Hair follicular keratinocyte (primary cell): ENCODE measurements around a stretch of chr13.

DNA sequence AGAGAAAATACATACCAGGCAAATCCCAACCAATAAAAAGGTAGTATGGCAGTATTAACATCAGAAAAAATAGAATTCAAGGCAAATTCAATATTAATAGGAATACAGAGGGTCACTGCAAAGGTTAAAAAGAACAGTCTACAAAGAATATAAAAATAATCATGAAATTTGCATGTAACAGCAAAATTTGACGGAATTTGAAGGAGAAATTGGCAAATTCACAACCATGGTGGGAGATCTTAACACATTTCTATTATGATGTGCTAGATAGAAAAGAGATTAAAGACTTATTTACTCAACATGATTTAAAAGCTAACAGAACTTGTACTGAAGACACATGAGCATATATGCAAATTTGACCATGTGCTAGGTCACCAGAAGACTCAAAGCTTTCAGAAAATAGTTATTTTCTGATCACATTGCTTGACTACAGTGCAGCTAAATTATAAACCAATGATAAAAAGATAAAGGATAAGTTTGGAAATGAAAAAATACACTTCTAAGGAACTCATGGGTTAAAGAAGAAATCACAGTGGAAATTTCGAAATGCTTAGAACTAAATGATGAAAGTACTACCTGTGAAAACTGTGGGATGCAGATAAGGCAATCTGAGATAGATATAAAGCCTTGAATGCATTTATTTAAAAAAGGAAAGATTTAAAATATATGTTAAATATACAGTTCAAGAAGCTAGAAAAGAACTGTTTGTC, 9.2 kb downstream of the GPR183 start:
- RAMPAGE, long total RNA = no peak

GRCh38 chr13:99314415-99315370, 7.5 kb upstream of the GPR183 start:
- RAMPAGE, long total RNA = no peak

- RAMPAGE, long total RNA = no peak
Observed at GRCh38 chr13:99354273-99354987, 47.2 kb upstream of the GPR183 start.

- RAMPAGE, long total RNA = no peak
Observed at GRCh38 chr13:99356787-99357748, 49.9 kb upstream of the GPR183 start.

DNA sequence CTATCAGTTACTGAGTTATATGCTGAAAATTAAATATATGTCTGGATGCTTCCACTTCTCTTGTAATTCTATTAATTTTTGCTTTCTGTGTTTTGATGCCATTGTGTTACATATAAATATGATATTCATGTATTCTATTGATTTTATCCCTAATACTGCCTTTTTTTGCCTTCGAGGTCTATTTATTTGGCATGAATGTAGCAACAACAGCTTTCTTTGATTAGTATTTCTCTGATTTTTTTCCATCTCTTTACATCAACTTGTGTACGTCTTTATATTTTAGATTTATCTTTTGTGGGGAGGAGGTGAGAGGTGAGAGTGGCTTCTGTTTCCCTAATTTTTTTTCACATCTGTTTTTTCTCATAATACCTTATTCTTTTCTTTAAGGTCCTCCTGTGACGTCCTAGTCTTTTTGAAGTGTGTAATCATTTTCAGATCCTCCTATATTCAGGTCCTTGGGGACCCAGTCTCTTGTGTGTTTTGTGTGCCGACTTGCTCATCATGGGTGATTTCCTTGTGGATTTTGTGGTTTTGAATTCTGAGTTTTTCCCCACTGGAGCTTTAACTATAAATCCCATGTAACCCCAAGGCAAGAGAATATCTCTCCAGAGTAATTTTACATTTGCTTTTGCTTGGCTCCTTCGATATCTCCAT, 58.7 kb upstream of the GPR183 start:
- RAMPAGE, long total RNA = no peak

GRCh38 chr13:99374408-99375023, 67.3 kb upstream of the GPR183 start:
- RAMPAGE, long total RNA = no peak

- RAMPAGE, long total RNA = no peak
Observed at GRCh38 chr13:99403740-99404100, 96.5 kb upstream of the GPR183 start.

- RAMPAGE, long total RNA = no peak
Observed at GRCh38 chr13:99406501-99407325, 94.6 kb upstream of the TM9SF2 start.

GRCh38 chr13:99420137-99420822, 81.0 kb upstream of the TM9SF2 start:
- RAMPAGE, long total RNA = no peak

DNA sequence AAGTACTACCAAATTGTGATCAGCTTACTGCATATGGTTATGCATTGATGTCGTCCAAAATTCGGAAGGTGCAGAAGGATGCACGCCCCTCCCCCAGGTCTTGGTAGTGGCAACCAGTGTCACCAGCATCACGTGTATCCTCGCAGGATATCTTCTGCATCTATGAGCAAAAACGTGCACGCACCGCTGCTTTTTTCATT, 61.5 kb upstream of the TM9SF2 start:
- RAMPAGE, long total RNA = no peak

- RAMPAGE, long total RNA = no peak
Observed at GRCh38 chr13:99718113-99718685, 111.7 kb downstream of the CLYBL start.

GRCh38 chr13:99909849-99910344, 61.7 kb downstream of the ZIC5 start:
- RAMPAGE, long total RNA = no peak

DNA sequence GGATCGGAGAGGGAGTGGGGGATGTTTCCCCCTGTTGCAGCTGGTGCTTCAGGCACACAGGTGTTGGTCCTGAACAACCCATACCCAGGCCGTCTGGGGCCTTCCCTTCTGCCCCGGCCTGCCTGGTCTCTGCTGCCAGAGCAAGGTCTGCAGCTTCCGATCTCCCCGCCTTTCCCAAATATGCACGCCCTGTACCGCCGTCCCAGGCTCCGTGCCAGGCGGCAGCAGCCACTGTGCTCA, 48.6 kb downstream of the ZIC5 start:
- RAMPAGE, long total RNA = no peak

DNA sequence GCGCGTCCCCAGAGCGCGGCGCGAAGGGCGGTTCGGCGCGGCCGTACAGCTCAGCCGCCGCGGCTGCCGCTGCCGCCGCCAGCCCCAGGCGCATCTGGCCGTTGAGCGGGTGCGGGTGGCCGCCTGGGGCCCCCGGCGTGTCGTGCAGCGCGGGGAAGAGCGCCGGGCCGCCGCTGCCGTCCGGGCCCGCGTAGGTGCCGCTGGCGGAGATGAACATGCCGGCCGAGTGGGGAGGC, 907 bp downstream of the ZIC5 start:
- RAMPAGE, long total RNA = no peak

DNA sequence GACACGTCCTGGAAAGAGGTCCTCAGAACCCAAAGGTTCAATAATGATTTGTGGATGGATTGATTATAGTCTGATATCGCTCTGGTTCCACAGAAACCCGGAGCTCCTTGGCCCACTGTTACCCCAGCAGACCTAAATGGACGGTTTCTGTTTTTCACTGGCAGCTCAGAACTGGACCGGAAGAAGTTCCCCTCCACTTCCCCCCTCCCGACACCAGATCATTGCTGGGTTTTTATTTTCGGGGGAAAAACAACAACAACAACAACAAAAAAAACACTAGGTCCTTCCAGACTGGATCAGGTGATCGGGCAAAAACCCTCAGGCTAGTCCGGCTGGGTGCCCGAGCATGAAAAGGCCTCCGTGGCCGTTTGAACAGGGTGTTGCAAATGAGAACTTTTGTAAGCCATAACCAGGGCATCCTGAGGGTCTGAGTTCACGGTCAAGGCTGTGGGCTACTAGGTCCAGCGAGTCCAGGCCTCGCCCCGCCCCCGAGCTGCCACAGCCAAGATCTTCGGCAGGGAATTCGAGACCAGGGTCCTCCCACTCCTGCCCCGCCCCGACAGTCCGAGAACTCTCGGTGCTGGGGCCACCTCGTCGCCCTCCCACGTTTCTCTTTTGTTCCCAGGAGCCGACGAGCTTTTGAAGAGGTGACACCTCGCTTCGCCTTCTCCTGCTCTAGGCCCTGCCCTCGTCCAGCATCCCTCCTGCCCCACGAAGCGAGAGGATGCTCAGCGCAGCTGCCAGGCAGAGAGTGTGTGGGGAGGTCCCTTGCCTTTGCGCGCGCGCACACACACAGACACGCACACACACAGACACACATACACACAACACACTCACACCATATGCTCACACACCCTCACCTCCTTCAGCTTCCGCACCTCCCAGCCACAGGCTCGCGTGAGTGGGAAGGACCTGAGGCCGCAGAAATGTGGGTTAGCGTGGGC, 8.7 kb downstream of the ZIC2 start:
- RAMPAGE, long total RNA = no peak

- RAMPAGE, long total RNA = no peak
Observed at GRCh38 chr13:100376493-100377224, 211.9 kb downstream of the GGACT start.

- RAMPAGE, long total RNA = no peak
Observed at GRCh38 chr13:100502389-100502718, 86.2 kb downstream of the GGACT start.

DNA sequence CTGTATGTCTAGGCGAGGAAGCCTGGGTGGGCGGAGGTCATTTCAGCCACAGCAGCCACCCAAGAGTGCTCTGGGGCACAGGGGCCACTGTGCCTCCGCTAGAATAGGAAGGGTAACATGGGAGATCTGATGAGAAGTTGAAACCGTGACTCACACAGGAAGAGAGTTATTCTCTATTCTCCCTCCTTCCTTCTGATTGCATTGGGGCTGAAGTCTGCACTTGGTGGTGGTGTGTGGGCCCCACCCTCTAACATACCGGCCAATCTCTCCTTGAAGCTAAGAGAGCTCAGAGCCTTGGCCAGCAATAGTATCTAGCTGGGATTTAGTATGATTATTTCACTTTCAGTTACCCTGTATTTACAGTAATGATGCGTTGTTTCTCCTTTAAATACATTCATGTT, 20.3 kb upstream of the GGACT start:
- RAMPAGE, long total RNA = no peak

- RAMPAGE, long total RNA = no peak
Observed at GRCh38 chr13:101755465-101755975, 161.2 kb downstream of the FGF14 start.

- RAMPAGE, long total RNA = no peak
Observed at GRCh38 chr13:102011351-102011978, 94.7 kb upstream of the FGF14 start.